Choroid plexus epithelial cell (primary cell): Measurements from ENCODE around the genes HBZ, METTL26, LMF1, TPSB2 and BAIAP3.

DNA sequence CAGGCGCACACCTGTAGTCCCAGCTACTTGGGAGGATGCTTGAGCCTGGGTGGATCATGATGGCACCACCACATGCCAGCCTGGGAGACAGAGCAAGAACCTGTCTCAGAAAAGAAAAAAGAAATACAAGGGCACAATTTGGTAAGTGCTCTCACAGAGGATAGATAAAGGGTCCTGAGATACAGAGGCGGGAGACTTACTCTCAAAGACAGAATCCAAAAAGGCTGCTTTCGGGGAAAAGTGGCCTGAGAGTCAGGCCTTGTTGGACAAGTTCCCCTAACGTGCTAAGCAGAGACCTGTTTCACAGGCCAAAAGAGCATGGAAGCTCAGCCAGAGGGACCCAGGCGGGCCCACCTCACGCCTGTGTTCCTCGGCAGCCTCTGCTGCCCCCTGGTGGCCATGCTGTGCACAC lies 18.7 kb downstream of the MPG start:
- RRBS, result no CpG with 5 or more reads among the region's 7 CpGs

DNA sequence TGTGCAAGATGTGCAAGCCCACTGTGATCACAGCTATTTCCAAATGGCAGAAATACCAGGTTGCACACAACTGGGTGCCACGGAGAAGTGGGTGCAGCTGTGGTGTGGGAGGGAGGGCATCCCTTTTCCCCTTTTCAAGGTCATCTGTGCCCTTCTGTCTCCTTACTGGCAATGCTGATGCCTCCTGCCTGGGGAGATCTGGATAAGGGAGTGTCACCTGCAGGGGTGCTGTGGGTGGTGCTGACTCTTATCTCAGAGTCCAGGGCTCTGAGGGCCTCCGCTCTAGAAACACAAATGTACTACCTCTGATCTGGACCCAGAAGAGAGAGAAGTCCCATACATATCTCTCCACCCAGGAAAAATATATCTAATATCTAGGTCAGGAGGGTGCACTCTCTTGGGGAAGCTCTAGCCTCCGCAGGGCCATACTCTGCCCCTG lies 18.6 kb downstream of the NPRL3 start:
- RRBS, result no CpG with 5 or more reads among the region's 3 CpGs

DNA sequence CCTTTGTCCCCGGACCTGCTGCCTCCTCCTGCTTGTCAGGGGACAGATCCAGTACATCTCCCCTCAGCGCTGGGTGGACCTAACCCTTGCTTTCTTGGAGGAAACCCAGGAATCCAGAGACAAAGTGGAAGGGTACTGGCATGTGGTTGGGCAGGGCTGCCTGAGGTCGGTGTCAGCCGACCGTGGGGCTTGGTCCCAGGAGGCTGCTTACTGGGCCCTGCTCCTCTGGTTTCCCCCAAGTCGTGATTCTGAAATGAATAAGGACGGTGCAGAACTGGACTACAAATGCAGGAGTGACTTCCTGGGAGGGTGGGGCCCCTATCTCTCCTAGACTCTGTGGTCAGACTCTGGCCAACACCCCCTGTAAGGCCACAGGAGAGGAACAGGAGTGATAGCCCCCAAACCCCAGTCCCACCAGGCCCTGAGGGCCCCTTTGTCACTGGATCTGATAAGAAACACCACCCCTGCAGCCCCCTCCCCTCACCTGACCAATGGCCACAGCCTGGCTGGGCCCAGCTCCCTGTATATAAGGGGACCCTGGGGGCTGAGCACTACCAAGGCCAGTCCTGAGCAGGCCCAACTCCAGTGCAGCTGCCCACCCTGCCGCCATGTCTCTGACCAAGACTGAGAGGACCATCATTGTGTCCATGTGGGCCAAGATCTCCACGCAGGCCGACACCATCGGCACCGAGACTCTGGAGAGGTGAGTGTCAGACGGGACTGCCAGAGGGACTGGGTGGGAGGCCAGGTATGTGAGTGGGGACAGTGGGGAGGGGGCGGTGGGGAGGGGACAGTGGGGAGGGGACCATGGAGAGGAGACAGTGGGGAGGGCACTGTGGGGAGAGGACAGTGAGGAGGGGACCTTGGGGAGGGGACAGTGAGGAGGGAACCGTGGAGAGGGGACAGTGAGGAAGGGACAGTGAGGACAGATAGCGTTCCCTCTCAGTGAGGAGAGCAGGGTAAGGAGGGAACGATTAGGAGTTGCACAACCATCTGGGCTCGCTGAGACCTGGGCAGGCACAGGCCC lies at the start of gene HBZ:
TSS of gene HBZ (plus strand) at position 343 of the 1,027 bp plus-strand sequence.
- RRBS, result no CpG with 5 or more reads among the region's 18 CpGs

DNA sequence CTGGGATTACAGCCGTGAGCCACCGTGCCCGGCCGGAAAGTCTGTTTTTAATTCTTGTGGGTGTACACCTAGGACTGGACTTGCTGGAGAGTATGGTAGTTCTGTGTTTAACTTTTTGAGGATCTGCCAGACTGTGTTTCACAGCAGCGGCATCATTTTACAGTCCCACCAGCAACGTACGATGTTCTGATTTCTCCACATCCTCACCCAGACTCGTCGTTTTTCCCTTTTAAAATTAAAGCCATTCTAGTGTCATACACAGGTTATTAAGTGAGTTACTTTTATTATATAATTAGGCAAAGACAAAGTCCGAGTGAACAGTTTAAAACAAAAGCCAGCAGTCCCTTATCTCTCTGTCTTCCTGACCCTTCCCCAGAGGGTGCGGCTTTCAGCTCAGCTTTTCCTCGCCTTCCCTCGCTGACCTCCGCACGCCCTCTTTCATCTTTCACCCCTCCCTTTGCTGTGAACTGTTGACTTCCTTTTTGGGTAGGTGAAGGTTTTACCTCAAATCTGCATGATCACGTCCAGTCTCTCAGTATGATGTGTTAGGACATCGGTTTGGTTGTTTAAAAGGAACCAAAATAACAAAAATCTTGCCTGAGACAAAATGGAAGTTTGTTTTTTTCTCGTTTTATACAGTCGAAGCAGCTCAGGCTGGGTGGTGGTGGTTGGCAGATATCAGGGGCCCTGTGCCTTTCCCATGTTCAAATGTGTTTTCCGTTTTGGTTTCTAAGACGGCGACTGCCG lies 18.0 kb downstream of the FAM234A start:
- RRBS, result no CpG with 5 or more reads among the region's 23 CpGs

DNA sequence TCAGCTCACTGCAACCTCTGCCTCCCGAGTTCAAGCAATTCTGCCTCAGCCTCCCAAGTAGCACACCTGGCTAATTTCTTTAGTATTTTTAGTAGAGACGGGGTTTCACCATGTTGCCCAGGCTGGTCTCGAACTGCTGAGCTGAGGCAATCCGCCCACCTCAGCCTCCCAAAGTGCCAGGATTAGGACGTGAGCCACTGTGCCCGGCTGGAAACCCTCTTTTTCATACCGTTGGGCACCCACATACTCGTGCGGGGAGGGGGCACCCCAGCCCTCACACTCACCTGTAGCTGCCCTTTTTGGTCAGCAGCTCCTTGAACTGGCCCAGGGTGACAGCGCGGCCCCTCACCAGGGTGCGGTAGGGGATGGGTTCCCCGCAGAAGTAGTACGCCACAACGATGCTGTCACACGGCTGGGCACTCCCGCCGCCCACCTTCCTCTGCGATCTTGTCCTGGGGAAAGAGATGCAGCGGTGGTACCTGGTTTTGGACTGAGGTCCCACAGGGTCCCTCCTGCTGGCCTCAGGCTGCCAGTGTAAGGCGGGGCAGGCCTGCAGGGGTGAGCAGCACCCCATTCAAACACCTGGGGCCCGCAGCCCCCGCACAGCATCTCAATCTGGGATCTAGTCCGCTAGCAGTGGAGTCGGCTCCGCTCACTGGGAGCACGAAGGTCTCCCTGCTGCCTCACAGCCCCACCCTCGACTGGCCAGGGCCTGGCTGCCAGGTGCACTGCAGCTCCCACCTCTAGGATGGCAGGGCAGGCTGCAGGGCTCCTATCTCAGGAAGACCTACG lies 6.4 kb downstream of the PDIA2 start:
- RRBS, result no CpG with 5 or more reads among the region's 29 CpGs

DNA sequence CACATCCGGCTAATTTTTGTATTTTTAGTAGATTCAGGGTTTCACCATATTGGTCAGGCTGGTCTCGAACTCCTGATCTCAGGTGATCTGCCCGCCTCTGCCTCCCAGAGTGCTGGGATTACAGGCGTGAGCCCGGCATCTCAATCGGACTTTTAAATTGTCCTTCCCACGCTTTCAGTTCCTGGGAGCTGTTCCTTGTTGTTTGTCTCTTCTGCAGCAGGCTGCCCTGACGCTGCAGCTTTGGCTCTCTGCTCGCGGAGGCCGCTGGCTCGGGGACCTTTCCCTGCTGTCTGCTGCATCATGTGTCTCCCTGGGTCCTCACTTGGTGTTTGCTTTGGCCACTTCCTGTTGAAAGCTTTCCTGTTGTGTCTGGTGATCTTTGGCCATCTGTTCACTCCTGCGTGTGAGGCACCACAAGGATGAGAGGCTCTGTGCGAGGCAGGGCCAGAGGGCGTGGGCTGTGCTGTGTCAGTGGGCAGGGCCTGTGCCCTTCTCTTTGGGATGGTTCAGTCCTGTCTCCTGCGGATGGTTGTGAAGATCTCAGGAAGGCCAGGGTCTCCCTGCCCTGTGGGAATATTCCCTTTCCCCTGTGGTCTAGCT lies 18.4 kb upstream of the CAPN15 start:
- RRBS, result no CpG with 5 or more reads among the region's 16 CpGs

DNA sequence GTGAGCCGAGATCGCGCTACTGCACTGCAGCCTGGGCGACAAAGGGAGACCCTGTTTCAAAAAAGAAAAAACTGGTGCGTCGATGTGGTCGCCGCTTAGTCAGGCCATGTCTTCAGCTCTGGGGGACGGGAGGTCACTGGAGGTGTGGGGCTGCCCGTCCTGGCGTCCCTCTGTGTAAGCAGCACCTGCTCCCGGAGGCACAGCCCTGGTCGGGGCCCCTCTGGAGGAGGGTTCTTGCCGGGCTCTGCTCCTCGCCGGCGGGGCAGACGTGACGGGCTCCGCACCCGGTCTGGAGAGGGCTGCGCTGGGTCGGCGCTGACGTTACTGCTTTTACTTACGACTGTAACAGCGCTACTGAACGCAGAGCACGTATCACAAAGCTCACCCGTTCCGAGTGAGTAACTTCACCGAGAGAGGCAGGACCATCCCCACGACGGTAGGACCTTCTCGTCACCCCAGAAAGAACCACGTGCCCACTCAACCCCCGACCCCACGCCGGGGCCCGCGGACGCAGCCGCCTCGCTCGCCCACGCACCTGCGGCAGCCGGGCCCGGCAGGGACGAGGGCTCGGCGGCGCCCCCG lies 1.3 kb upstream of the RAB40C start:
- RRBS, result 2% methylated on average over 13 of the region's 54 CpGs

GRCh38 chr16:629250-630159 lies 1.3 kb upstream of the WFIKKN1 start:
- RRBS, result 46% methylated on average over 15 of the region's 31 CpGs

GRCh38 chr16:636084-636909 lies at the start of gene METTL26:
TSS of gene METTL26 (minus strand) at chr16:636305.
- RRBS, result under 1% methylated on average over 23 of the region's 90 CpGs

DNA sequence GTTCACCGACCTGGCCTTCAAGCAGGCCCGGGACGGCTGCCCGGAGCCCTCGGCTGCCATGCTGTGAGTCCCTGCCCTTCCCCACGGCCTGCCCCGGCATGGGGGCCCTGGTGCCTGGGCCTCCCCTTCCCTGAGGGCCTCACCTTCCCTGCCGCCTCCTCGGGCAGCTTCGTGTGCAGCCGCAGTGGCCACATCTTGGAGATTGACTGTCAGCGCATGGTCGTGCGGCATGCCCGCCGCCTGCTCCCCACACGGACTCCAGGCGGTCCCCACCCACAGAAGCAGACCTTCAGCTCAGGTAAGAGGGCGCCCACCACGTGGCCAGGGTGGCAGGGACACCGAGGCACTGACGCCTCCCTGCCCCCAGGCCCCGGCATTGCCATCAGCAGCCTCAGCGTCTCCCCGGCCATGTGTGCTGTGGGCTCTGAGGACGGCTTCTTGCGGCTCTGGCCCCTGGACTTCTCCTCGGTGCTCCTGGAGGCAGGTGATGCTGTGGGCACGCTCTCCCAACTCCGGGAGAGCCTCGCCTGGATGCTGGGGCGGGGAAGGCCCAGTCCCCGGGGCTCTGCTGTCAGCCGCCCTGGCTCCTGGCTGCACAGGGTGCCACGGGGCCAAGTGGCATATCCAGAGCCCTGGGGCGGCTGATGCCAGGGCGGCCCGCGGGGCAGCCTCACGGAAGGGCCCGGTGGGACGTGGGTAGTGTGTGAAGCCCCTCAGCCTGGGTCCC lies 6.4 kb downstream of the WDR90 start:
- RRBS, result 94% methylated on average over 7 of the region's 42 CpGs

DNA sequence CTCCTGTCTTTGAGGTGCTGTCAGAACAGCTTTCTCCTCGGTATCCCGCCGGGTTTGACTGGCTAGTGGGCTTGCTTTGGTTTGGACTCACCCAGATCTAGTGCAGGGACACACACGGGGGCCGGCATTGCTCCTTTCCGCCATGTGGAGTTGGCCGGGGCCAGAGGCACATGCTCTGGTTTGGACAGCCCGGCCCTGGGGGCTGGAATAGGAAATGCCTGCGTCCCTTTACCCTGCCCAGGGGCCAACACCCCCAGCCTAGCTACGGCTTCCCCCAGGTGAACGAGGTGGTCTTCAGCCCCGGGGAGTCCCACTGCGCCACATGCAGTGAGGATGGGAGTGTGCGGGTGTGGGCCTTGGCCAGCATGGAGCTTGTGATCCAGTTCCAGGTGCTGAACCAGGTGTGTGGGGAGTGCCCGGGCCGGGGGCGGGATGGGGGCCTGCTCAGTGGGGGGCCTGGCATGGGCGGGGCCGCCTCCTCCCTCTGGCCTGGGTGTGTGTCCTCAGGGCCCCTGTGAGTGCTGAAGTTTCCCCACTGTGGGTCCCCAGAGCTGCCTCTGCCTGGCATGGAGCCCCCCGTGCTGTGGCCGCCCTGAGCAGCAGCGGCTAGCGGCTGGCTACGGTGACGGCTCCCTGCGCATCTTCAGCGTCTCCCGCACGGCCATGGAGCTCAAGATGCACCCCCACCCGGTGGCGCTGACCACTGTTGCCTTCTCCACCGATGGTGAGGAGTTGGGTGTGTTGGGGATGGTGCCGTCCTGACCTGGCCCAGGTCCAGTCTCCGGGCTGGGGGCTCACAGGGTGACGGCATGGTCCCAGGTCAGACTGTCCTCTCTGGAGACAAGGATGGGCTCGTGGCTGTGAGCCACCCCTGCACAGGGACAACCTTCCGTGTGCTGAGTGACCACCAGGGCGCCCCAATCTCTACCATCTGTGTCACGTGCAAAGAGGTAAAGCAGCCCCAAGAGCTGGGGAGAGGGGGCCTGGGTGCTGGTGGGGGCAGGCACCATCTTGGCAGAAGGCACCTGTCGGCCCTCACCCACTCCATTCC lies 2.2 kb upstream of the RHOT2 start:
- RRBS, result 89% methylated on average over 9 of the region's 40 CpGs

GRCh38 chr16:964472-965282 lies 6.1 kb downstream of the LMF1 start:
- RRBS, result no CpG with 5 or more reads among the region's 36 CpGs

DNA sequence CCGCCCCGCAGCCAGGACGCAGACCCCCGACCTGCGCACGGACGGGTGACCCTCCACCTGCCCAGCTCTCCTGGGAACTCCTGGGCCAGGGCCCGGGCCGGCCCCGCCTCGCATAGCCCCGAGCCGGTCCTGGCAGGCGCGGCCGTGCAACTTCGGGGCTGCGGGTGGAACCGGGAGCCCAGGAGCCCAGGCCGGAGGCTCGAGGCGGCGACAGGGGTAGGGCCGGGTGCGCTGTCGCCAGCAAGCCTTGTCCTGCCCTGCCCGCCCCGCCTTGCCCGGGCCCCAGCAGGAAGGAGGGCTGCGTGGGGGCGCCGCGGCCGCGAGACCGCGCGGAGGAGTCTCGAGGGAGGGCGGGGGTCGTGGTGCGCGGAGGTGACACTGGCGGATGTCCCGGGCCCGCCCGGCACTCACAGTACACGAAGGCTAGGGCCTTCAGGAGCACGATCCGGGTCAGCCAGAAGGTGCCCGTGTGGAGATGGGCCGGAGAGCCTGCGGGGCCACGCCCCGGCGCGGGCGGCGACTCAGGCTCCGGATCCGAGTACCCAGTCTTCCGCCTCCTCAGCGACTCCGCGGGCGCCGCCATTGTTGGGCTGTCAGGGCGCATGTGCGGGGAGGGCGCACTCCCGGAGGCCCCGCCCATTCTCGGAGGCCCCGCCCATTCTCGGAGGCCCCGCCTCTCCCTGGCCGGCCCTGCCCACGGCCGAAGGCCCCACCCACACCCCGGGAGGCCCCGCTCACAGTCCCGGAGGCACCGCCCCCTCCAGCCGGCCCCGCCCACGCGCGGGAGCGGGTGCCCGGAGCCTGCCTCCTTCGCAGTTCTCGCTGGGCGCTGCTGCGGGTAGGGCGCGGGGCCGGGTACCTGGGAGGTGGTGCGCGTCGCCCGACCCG lies at the start of gene LMF1:
TSS of gene LMF1 (minus strand) at position 608 of the 888 bp plus-strand sequence.
- RRBS, result 2% methylated on average over 39 of the region's 102 CpGs

DNA sequence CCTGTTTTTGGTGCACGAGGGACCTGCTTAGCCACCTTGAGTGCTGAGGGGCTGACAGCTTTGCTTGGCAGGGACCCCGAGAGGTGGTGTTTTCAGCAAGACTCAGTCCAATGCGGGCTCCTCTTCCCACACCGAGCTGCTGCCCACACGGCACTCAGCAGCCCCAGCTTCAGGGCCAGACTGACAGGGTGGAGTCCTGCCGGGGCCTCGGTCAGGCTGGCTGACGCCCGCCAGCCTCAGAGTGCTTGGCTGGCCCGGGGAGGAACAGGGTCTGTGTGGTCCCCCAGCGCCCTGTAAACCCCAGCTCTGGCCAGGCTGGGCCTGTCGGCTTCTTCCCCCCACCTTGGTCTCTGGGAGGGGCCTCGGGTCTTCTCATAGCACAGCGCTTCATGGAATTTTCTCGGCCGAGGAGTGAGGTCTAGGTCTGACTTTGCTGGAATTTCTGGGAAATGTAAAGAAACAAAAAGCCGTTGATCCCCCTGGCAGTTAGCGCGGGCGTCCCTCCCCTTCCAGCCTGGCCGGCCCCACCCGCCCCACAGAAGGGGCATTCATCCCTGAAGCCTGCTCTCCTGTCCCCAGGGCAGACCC lies 2.6 kb downstream of the SOX8 start:
- RRBS, result 85% methylated on average over 5 of the region's 22 CpGs

GRCh38 chr16:1003929-1004512 lies 22.5 kb downstream of the SOX8 start:
- RRBS, result no CpG with 5 or more reads among the region's 19 CpGs

GRCh38 chr16:1144981-1145824 lies 7.7 kb upstream of the CACNA1H start:
- RRBS, result 24% methylated on average over 17 of the region's 41 CpGs

DNA sequence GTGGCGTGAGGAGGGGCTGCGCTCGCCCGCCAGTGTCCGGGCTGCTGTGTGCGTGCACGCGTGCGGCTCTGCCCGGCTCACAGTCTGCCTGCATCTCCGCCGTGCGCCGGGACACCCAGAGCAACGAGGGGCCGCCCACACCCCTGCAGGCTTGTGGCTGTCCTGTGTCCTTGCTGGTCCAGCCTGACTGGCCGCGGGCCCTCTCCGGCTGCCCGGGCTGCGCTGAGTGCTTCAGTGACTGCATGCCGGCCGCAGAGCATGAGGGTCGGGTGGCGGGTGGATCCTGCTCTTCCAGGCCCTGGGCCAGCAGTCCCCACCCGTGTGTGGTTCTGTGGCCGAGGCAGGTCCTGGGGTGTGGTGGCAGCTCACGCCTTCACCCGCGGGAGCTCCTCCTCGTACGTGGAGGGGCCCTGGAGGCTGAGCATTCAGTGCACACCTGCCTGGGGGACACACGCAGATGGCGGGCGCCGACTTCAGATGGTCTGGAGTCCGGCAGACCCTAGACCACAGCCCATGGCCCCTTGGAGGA lies 12.3 kb downstream of the TPSG1 start:
- RRBS, result 94% methylated on average over 13 of the region's 37 CpGs

DNA sequence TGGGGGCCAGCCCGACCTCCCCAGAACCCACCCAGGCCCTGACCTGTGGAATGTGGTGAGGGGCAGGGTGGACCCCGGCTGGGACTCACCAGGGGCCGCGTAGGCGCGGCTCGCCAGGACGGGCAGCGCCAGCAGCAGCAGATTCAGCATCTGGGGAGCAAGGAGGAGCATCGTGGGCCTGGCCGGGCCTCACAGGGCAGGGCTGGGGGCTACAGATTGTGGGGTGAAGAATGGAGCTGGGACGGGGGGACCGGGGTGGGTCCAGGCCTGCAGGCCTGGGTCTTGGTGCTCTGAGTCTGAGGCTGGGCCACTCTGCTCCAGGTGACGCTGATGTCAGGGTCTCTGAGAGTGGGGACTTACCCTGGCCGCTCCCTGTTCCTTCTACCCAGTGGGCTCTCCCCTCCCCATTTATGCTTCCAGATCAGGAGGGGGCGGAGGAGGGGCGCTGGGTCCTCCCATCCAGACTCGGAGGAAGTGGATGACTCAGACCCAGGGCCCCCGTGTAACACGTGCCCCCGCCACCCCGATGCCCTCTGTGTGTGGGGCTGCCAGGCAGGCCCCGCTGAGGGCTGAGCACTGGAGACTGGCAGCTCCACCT lies at the start of gene TPSB2:
TSS of gene TPSB2 (minus strand) at position 383 of the 598 bp plus-strand sequence.
- RRBS, result no CpG with 5 or more reads among the region's 23 CpGs

- RRBS, result 2% methylated on average over 13 of the region's 46 CpGs
These were observed at the start of gene BAIAP3 for GRCh38 chr16:1333398-1333755. TSS of gene BAIAP3 (plus strand) at chr16:1333645.

- RRBS, result 96% methylated on average over 5 of the region's 29 CpGs
These were observed 10.0 kb downstream of the GNPTG start for GRCh38 chr16:1361626-1362164.